Measurements from ENCODE around the genes HOXC6 and OR6C68.

DNA sequence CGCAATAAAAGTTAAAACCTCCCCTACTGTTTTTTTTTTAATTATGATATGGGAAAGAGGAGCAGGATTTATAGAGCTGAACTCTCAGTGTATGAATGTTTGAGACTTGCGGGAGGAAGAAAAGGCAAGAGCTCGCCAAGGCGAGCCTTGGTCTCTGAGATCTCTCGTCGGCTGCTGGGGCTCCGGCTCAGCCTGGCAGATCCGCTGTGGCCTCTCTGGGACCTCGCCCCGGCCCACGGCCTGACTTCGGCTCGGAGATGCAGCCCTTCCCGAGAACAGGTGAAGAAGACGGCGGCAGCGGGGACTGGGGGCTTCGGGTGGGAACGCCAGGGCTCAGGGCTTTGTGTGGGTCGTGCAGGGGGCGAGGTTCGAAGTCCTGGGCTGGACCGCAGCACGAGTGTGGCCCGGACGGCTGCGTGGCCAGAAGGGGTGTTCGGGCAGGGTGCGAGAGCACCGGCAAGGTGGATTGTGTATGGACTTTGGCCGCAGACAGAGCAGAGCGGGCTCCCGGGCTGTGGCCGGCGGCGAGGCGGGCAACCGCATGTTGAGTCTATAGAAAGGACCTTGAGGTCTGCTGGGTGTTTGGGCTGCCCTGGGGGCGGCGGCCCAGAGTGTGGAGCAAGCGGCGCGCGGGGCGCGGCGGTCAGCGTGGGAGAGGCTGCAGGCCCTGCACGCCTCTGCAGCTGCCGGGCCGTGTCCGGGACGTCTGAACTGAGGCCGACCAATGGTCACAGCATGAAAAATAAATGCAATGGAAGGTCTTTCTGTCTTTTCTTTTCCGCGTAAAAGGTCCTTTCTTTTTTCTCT lies 5.8 kb upstream of the HOXC9 start:
- RRBS: 71% methylated on average over 13 of the region's 56 CpGs

GRCh38 chr12:54018575-54019516 lies 9.4 kb upstream of the HOXC6 start:
- RRBS: 1% methylated on average over 11 of the region's 55 CpGs

DNA sequence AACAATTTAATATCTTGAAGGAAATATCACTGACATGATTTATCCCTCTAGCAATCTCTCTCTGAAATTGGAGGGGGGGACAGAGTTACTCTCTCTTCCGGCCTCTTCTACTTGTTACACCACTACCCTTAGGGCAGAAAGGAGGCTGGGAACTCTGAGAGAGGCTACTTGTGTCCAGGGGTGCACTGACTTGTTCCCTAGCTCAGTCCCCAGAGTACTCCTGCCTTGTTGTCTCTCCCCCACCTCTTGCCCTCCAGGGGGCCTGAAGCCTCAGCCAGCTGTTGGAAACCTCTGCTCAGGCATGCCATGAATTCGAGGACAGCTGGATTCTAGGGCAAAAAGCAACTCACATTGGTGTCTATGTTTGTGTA lies 2.2 kb upstream of the HOXC6 start:
- RRBS: no CpG with 5 or more reads among the region's 2 CpGs

GRCh38 chr12:54028082-54028927 lies at the start of gene HOXC6:
Gene HOXC6 (plus strand): TSS chr12:54028440.
- RRBS: 49% methylated on average over 8 of the region's 24 CpGs

DNA sequence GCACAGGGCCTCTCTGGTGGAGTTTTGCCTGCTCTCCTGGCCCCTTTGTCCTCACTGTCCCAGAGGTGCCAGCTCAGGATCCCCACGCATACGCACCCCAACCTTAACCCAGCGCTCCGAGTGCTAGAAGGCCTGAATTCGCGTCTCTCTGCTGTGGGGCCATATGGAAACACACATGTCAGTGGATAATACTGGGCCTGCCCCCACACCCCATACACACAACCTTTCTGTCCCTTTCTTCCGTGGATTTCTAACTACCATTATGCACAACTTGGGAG lies 54.8 kb downstream of the SMUG1 start:
- RRBS: no CpG with 5 or more reads among the region's 7 CpGs

DNA sequence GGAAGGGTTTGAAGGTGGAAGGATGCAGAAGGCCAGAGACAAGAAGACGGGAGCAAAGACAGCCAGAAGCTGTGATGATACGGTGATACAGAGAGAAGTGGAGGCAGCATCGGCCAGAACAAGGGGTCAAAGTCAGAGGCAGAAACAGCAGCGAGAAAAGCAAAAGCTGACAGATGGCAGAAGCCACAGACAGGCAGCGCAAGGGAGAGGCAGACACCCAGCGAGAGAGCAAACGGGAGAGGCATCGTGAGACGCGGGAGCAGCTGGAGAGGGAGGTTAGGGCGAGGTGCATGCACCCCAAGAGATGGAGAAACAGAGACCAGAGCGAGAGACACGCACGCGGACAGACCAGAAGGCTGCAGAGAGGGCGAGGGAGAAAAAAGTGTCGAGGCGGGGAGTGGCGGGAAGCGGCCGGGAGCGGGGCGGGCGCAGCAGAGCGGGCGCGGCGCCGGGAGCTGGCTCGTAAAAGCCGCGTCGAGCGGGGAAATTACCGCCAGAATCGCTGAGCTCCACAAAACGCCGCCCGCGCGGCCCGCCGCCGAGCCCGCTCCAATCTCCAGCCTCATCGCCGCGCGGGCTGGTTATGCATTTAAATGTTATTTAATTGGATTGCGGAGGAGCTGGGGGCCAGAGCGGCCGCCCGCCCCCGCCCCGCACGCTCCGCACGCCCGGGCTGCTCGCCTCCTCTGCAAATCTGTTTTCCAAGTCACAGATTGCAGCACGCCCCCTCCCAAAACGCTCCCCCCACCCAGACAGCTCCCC lies 15.6 kb downstream of the SMUG1 start:
- RRBS: 2% methylated on average over 9 of the region's 62 CpGs

DNA sequence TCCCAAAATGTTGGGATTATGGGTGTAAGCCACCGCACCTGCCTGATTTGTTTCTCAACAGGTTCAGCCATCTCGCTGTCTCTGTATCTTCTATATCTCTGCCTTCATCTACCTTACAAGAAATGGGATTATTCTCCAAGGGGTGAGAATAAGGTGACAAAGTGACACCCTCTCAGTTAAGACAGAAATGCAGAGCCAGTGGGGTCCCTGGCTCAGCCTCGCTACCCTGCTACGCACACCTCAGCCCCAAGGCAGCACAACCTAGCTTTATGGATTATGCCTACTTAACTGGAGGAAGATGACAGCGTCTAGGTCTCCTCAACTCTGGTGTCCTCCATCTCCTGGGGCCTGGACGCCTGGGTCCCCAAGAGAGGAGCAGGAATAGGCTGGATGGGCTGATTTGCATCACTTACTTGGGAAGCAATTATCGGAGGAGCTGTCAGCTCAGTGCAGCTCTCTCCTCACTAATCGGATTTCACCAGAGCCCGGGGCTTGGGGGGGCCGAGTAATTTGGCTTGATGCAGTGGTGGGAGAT lies 4.4 kb upstream of the SMUG1 start:
- RRBS: 78% methylated on average over 2 of the region's 10 CpGs

DNA sequence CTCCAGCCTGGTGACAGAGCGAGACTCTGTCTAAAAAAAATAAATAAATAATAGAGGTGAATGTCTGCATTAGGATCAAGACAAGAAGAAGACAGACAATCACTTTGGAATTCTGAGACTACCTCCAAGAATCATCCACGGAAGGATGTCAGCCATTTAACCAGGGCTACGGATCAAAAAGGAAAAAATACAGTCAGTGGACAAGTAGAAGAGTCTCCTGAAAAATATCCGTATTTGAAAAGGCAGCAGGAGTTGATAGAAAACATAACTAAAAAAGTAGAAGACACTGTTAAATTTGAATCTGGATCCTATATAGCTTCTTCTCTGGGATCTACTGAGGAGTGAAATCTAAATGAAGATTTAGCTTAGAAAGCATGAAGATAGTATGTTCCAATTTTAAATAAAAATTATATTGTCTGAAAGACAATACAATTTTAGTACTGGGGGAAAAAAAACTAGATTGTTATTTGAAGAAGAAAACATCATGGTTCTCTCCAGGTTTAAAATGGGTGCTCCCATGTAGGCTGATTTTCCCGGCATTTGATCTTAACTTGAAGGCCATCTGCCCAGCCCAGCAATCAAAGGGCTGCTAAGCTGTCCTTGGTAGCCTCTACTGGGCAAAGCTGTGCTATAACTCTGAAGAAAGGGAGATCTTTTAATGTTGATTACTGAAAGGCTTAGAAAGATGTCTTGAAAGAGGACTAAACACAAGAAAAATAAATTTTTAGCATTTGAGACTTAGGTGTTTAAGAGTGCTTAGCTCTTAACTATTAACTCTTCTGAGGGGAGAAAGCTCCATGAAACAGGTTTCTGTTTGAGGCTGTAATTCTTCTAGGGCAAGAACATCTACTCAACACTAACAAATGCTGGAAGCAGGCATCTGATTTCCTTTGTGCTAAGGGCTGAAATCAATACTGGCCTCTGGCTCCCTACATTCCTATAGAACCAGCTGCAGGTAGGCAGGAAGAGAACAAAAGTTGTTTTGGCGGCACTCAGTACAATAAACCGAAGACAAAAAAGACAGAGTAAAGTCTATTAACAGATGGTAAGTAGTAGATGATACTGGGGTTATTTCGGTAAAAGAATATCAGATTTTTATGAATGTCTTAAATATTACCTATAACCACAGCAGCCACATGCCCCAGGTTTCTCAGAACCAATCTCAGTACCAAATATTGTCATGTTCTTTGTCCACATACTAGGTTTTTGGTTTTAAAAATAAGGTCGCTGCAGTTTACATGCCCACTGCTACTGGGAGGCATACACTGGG lies 41.3 kb downstream of the CBX5 start:
- RRBS: no CpG with 5 or more reads among the region's 9 CpGs

DNA sequence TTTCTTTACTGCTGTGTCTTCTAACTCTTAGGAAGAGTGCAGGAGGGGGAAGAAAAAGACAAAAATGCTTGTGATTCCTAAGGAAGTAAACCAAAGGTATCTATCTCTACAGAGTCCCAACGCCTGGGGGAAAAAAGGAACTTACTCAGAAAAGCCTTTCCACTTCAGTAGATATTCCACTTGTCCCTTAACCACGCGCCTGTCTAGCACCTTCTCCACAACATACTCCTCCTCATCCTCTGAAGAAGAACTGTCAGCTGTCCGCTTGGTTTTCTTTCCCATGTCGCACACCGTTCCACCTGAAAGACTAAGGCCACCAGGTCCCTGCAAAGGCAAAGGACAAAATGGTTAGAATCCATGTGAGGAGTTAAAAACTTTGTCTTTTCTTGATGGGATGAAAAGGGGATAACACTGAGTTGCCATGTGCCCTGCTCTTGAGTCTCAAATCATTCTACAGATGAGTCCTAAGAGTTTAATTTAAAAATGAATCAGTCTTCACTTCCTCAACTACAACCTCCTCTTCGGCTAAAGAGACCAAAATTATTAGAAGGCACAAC lies 22.5 kb downstream of the CBX5 start:
- RRBS: no CpG with 5 or more reads among the region's 7 CpGs

DNA sequence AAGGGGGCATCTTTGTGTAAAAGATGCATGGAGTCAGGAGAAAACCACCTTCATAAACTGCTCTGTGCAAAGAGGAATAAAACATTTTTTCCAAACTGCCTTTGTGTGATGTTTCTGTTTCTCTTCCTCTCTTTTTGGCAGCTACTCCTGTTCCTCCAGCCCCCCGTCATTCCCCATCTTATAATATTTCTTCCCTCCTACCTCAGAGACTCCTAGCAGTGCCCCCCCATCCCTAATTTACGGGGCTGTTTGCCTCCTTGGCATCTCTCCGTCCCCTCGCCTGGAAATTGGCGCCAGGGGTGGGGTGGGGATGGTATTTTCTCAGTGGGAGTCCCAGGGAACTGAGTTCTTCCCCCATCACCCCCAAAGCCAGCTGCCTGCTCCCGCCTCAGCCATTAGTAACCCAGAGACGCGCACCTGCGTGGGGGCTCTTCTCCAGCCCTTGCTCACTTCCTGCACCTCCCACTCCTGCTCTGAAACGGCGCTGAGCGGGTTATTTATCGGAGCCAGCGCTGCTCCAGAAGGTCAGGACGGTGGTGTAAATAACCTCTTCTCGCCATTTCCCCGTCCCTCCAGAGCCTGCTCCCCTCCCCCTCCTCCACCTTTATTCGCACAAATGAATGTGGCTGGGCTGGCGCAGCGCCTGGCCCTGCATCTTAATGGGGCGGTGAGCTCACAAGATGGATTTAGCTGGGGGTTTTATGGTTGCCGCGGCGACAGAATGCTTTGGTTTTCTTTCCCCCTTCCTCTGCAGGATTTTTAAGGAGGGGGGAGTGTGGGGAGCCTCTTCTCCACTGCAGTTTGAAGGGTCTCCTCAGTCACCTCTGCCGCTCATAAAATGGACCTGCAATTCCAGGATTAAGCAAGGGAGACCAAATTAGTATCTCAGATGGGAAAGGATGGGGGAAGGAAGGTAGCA lies 12.3 kb downstream of the GPR84 start:
- RRBS: no CpG with 5 or more reads among the region's 25 CpGs

DNA sequence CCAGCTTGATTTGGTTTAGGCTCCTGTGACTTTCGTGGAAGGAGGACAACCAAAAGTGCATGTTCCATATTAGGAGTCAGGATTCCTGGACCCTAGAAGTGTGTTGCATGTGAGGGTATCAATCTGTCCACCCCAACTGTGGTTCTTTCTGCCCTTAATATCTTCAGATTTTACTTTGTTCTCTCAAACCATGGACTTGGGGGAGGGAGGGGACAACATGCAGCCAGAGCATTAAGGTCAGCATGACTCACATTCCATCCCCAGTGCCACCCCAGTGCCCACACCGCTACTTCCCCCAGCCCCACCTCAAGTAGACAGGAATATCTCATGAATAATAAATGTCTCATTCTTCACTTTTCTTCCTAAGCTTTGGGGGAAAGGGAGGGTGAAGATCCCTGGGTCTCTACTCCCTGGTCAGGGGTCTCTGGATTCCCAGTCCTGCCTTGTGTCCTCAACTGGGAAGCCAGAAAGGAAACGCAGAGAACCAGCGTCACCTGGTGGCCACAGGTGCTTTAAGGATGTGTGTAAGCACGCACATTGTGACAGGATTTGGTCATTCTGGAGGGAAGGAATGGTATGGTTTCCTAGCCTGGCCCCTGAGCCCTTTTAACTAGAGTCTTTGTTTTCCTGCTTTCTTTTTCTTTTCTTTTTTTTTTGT lies 3.6 kb downstream of the GPR84 start:
- RRBS: no CpG with 5 or more reads among the region's 5 CpGs

DNA sequence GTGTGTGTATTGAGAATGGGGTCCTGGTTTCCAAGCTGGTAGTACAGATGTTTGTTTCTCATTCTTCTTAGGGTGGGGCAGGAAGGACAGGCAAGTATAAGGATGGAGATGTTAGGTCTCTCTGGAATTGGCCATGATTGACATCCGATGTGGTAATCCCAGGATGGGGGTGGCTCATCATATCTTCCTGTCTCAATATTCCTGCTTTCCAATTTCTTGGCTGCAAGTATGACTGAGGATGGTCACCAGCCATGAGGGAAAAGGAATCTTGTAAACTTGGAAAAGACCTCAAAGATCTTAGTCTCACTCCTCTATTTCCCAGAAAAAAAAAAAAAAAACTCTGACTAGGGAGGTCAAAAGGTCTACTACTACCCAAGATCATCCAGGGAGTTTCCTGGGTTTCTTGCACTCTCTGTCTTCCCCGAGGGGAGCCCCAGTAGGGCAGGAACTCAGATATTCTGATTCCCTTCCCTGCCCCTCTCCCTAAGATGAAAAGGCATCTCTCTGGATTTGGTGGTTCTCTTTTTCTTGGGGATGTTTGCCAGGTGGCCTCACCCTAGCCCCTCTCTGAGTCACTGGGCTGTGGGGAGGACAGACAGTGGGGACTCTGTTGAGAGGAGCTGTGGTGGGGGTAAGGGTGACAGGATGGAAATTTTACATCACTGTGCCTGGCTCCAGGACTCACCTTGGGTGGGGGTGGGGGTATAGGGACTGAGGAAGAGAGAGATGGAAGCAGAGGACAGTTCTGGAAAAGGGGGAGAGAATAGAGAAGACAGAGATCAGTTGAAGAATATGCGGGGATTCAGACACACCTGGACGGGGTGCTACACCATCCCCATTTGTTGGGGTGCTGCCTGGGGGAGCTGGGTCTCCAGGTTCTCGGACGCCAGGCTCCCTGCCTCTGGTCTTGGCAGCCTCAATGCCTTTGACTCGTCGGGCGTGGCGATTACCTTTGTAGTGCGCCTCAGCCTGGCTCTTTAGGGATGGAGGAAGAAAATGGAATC lies 9.2 kb upstream of the GPR84 start:
- RRBS: no CpG with 5 or more reads among the region's 11 CpGs

DNA sequence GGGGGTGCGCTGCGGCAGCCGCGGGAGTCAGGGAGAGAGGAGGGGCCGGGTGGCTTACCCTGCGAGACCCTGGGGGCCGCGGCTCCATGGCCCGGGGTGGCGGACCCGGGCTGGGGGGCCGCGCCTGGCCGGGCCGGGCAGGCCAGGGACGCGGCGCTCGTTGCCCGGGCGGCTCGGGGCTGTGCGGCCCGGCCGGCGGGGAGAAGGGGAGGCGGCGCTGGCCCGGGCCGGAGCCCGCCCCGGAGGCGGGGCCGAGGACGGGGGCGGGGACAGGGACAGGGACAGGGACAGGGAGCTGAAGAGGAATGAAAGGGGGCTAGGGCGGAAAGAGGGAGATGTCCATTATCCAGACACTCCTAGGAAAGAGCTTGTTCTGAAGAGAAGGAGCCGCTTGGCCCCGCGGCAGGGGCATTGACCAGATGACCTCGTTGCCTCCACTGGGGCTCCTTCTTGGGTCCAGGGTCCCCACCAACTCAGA lies 5.5 kb downstream of the ZNF385A start:
- RRBS: 24% methylated on average over 5 of the region's 41 CpGs

GRCh38 chr12:54391001-54391970 lies 6.8 kb upstream of the ZNF385A start:
- RRBS: 2% methylated on average over 23 of the region's 47 CpGs

DNA sequence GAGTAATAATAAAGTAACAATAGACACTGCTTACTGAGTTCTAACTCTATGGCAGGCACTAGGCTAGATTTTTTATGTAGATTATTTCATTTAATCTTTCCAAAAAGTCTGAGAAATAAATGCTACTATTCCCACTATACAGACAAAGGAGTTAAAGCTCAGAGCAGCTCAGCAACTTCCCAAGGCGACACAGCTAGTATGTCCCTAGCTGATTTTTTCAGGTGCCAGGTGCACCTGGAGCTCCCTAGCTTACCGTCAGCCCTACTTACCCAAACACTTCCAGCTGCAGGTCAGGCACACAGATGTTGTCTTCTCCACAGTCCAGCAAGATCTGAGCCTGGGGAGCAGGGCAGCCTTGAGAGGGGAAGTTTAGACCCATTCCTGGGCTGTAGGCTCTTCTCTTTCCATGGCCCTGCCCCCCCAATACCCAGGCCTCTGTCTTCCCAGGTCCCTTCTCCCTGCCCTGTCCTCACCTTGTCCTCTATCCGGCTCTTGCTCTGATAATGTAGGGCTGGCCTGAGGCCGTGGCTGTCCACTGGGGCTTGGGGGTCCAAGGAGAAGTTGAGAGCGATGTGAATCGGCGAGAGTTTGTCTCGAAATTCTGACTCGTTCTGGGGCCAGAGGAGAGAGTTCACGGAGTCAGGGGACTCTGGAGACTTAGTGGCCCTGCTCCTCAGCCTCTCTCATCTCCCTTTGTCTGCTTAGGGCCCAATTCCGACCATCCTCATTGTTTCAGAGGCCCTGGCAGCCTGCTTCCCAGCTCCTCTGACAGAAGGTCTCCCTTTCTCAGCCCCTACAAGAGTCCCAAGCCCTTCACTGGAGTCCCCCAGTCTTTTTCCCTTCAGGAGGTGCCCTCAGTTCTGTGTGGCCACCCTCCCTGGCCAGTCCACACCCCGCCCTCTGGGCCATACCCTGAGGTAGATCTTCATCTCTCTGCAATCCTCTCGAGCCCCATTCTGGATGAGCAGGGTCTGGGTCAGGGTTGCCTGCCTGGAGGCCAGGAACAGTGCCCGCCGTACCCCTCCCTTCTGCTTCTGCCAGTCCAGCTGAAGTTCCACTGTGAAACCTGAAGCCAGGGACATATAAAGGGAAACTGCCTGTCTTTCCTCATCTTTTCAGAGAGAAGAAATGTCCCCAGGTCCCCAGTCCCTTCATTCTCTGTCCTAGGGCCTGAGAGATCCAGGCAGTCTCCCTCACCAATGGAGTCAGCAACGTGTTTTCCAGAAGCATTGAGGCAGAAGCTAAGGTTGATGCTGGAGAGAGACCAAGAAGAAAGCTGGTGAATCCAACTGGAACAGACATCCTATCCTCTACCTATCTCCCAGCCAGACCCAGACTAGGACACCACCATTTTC lies 15.9 kb downstream of the ITGA5 start:
- RRBS: no CpG with 5 or more reads among the region's 16 CpGs

DNA sequence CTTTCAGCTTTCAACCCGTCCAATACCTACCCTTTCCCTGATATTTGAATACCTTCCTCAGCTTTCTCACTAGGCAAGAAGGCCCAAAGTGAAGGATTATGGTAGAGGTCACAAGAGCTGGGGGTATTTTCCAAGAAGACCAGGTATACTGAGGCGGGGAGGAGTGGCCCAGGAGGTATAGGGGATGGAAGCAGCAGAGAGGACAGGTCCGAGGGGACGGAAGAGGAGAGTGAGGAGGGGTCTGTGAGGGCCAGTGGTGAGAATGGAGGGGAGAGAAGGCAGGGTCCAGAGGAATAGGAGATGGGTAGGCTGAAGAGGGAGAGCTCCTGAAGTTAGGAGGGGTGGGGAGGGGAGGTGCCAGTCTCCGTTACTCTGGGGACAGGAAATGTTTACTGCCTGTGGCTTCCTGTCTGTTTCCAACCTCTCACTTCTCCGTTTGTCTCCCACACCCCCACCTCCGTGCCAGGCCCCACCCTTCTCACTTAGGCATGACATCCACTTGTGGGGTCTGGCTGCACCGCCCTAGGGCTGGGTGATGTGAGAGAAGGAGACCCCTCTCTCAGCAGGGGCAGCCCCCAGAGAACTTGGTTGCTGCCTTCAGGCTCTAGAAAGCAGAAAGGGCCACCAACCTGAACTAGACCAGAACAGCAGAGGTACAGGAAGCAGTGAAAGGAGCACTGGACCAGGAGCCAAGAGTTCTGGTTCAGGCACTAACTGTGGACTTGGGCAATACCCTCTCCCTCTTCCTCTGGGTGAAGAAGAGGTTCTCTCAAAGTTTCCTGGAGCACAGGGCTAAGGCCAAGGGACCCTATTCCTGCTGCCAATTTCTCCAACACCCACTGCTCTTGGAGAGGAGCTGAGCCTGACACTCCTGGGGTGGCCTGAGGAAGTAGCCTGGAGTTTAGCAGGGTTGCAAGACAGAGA lies 5.7 kb downstream of the ITGA5 start:
- RRBS: no CpG with 5 or more reads among the region's 8 CpGs

GRCh38 chr12:54432857-54433195 lies 13.8 kb upstream of the ITGA5 start:
- RRBS: no CpG with 5 or more reads among the region's 4 CpGs

GRCh38 chr12:54591092-54591512 lies 2.6 kb upstream of the PPP1R1A start:
- RRBS: 67% methylated on average over 1 of the region's 4 CpGs

DNA sequence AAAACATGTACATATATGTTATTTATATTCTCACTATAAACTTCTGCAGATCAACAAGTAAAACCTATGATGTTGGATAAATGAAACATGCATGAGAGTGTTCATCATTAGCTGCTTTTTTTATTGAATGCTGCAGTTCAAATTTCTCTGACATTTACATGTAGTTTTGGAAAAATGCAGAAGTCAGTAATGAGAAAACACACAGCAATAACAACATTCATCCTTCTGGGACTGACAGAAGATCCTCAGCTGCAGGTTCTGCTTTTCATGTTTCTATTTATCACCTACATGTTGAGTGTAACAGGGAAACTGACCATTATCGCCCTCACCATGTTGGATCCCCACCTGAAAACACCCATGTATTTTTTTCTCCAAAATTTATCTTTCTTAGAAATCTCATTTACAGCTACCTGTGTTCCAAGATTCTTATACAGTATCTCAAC lies at the start of gene OR6C68:
Gene OR6C68, plus strand, starts transcription at position 190 of the 443 bp plus-strand sequence.
- RRBS: no CpG with 5 or more reads among the region's 1 CpG

Measured in SK-N-MC (cell line).